SEM (cell line): ENCODE measurements around a stretch of chr2.

DNA sequence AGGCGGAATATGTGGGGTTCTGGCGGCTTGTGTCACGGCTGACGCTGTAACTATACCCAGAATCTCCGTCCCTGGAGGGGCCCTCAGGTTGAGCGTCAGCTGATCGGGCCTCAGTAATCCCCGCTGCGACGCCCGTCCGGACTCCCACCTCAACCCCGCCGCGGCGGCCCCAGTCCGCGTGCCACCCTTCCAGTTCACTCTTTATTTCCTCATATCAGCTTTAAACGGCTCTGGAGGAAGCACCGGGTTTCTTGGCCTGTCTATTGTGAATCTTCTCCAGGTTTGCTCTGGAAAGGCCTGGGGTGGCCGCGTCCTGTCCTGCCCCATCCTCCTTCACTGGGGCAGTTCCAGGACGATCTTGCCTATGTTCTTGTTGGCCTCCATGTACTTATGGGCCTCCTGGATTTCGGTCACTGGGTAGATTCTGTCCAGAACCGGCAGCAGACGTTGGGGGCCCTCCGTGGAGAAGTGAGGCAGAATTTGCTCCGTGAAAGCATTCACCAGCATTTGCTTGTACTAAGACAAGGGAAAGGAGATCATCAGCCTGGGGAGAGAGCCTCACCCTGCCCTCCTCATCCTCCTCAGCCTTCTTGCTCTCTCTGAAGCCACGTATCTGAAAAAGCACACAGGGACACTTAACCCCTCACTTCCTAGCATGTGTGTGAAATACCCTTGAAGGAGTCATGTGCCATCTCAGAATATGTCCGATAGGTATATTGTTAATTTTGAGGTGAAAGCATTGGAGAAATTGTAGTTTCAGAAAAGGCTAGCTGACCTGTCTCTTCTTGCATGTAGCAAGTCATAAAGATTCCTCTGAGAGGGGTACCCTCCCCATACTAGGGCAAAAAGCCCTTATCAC is 1.3 kb upstream of the SF3B6 start:
- PRO-cap: bidirectional peak, plus-strand start at position 212 of the sequence, minus-strand start at position 207 of the sequence

DNA sequence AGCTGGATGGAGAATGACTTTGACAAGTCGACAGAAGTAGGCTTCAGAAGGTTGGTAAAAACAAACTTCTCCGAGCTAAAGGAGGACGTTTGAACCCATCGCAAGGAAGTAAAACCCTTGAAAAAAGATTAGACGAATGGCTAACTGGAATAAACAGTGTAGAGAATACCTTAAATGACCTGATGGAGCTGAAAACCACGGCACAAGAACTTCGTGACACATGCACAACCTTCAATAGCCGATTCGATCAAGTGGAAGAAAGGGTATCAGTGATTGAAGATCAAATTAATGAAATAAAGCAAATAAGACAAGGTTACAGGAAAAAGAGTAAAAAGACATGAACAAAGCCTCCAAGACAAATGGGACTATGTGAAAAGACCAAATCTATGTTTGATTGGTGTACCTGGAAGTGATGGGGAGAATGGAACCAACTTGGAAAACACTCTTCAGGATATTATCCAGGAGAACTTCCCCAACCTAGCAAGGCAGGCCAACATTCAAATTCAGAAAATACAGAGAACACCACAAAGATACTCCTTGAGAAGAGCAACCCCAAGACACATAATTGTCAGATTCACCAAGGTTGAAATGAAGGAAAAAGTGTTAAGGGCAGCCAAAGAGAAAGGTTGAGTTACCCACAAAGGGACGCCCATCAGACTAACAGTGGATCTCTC is 11.8 kb upstream of the TP53I3 start:
- PRO-cap: no peak

DNA sequence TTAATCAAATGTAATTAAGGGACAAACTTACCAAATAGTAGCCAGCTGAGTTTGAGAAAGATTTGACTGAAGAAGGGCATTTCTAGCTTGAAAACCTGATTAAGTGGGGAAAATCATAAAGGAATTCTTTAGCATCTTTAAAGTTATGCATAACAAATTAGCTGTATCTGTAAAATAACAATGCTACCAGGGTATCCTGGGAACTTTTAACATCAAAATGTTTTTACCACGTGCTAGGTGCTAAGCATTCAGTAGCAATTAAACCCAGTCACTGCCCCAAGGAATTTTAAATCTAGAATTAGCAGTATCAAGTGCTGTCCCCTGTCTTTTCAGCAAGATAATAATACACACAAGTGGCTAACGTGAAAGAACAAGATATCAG is 56.6 kb downstream of the ITSN2 start:
- PRO-cap: no peak

DNA sequence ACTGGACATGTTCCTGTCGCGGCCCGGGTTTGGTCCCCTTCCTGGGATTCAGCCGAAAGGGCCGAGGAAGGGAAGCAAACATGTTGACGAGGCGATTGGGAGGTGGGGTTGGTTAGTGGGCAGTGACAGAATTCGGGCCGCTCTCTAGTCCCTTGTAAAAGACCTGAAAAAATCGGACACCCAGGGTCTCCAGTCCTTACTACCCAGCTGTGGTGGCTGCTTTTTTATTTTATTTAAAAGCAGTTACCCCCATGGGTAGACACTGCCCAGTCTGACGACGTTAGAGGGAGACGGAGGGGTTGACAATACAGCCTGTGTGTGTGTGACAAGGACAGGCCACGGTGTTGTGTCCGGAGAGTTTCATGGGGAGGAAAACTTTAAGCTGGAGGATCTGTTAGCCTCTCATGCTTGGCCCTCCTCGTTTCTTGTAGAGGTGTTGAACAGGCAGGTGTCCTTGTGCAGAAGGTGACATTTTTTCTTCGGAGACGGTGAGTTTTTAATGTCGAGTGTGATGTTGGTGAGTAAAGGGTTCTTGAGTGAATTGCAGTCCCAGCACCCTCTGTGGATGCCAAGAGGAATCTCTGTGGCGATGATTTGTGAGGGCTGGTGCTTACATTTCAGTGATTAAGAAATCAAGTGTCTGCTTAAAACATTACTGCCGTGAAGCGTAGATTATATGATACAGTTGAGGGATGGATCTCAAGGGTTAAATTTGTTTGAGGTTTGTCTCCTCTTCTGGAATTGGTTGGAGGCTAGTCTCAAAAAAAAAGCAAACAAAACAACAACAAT is 1.3 kb downstream of the NCOA1 start:
- PRO-cap: no peak

GRCh38 chr2:24542973-24543800 is 52.1 kb downstream of the NCOA1 start:
- PRO-cap: no peak

- PRO-cap: no peak
Measured at GRCh38 chr2:24554014-24554624, 63.1 kb downstream of the NCOA1 start.

DNA sequence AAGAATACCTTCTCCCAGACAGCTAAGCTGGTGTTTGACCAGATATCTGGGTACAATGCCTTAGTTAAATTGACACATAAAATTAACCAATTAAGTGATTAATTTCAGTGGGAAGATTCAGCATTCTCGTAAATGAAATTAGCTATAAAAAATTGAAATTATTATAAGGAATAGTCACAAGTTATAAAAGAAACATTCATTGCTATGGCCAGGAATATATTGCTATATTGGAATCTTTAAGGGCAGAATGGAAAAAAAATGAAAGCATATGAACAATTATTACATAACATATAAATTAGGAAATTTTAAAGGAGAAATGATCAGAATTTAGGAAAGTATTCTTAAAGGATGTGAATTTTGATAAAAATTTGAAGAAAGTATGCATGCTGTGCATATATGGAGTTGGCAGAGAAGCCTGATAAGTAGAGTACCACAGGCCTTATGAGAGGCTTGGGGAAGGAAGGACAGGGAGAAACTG is 107.1 kb downstream of the NCOA1 start:
- PRO-cap: no peak

DNA sequence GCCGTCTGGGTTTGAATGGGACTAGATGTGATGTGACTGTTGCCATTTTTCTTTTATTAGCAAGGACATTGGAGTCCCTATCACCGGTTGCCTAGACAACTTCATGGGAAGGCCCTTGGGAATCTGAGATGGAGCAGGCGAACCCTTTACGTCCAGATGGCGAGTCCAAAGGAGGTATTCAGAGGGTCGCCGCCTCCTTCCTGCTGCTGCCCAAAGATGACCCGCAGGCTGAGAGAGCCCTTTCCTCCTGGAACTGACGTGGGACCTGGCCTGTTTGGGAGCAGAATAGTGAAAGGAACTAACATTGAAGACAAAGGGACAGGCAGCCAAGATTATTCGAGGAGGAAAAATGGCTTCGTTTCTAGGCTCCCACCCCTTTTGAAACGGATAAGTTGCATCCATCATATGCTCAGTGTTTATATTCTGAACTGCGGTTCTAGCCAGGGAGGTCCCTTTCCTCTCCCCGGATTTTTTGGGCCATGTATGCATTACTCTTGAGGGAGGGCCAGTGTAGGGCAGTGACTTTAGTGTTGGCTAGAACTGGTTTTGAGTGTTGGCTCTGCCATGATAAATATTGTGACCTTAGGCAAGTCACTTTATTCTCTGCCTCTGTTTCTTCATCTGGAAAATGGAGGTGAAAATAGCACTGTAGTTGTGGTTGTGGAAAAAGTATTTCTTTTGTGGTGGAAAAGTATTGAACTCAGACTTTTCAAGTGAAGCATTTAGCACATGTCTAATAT is 737 bp downstream of the CENPO start:
- PRO-cap: bidirectional peak, plus-strand start at position 419 of the sequence, minus-strand start at position 354 of the sequence

GRCh38 chr2:24819527-24820347 is 26.5 kb downstream of the CENPO start:
- PRO-cap: no peak

DNA sequence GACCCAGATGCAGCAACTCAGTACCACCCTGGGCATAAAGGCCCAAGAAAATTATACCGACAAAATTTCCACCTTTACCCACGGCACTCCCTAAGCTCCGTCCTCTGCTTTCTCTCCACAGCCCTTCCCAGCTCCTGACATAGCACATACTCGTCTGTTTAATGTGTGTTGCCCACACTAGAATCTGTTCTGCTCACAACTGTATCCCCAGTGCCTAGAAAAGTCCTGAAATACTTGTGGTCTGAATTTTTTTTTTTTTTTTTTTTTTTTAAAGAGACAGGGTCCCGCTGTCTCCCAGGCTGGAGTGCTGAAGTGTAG is 62.3 kb downstream of the ADCY3 start:
- PRO-cap: no peak

- PRO-cap: no peak
Measured at GRCh38 chr2:24871889-24872460, 48.1 kb downstream of the ADCY3 start.

DNA sequence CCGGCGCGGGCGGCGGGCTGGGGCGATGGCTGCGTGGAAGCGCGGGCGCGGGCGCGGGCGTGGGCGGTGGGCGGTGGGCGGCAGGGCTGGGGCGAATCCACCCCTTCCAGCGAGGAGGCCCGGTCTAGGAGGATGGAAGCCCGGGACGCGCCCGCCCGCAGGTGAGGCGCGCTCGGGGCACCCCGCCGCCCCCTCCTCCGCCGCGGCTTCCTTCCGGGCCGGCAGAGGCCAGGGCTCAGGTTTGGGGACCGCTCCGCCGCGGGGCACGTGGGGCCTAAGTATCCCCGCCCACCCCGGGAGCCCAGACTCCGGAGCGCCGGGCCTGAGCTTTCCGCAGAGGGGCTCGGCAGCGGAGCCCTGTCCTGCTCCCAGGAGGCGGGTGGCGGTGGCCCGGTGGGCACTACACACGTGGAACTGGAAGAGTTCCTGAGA is 391 bp upstream of the ADCY3 start:
- PRO-cap: bidirectional peak, plus-strand start at position 334 of the sequence, minus-strand start at position 212 of the sequence

GRCh38 chr2:25251661-25252300 is 83.4 kb upstream of the POMC start:
- PRO-cap: bidirectional peak, plus-strand start at chr2:25252008, minus-strand start at chr2:25251727; bidirectional peak, plus-strand start at chr2:25252175, minus-strand start at chr2:25252107; bidirectional peak, plus-strand start at chr2:25252476, minus-strand start at chr2:25252236

- PRO-cap: no peak
Measured at GRCh38 chr2:25372431-25373016, 30.8 kb upstream of the DNMT3A start.

DNA sequence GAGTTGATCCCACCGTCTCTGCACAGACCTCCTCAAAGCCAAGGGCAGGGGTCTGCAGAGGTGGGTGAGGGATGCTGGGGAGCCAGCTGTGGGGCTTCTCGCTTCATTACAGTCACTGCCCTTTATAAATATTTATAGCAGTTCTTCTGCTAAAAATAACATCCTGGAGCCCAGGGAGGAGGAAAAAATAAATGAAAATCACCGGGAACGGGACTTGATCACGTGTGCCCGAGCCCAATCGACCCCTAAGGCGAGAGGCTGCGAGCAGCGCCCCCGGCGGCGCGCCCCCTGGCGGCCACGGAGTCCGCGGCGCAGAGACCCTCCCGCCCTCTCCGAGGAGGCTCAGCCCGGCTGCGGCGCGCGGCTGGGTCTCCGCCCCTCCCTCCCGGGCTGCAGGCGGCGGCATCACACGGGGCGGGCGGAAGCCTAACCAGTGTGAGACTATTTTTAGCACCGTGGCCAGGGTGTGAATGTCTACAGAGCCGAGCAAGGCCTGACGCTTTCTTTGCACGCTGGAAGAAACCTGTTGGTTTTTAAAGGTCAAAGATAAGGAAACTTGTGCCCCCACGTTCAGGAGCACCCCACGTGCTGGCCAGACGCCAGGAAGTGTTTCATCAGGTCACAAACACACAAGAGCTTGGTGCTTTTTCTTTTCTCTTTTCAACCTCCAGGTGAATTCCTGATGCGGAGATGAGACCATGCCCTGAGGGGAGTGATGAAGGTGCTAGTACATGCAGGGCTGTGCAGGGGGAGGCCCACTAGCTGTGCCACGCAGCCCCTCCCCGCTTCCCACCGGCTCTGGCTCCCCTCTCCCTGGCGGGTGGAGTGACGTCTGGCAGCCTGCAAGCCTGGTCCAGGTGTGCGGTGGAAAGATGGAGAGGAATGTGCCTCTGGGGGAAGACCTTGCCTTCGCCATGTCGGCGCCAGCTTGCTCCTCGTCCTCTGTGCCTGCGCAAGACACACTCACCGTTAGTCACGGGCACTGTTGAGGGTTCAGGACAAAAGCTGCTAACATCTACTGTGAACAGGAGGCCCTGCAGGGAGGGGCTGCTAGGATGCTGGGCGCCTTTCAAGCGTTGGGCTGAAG is 35.2 kb upstream of the DNMT3A start:
- PRO-cap: unidirectional peak, plus-strand start at position 467 of the sequence

GRCh38 chr2:25419358-25419905 is 77.7 kb upstream of the DNMT3A start:
- PRO-cap: no peak

DNA sequence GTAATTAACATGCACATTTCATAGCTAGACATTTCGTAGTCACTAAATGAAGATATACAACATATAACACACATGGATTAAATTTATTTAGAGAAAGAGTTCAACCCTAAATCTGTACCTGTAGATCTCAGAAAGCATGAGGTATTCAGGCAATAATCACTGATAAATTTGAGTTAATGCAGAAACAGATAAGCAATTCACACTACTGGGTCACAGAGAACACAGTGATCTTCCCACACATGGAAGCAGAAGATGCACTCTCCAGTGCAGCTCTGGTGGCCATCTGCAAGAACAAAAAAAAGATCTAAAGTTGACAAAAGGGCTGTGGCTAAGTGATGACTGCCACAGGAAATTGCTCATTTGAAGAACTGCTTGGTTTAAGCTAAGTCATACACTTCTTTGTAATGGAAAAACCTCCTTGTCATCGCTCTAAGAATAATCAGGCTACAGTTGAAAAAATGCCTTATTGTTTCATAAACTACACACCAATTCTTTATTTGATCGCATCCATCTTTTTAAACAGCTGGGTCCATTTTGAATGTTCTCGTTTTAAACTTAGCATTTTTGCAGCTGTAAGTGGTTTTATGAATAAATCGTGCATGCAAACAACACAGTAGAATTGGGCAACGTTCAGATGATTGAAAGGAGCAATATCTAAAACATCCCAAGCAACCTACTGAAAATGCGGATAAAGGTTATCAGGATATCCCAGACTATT is 115.1 kb downstream of the DTNB start:
- PRO-cap: bidirectional peak, plus-strand start at position 476 of the sequence, minus-strand start at position 293 of the sequence

DNA sequence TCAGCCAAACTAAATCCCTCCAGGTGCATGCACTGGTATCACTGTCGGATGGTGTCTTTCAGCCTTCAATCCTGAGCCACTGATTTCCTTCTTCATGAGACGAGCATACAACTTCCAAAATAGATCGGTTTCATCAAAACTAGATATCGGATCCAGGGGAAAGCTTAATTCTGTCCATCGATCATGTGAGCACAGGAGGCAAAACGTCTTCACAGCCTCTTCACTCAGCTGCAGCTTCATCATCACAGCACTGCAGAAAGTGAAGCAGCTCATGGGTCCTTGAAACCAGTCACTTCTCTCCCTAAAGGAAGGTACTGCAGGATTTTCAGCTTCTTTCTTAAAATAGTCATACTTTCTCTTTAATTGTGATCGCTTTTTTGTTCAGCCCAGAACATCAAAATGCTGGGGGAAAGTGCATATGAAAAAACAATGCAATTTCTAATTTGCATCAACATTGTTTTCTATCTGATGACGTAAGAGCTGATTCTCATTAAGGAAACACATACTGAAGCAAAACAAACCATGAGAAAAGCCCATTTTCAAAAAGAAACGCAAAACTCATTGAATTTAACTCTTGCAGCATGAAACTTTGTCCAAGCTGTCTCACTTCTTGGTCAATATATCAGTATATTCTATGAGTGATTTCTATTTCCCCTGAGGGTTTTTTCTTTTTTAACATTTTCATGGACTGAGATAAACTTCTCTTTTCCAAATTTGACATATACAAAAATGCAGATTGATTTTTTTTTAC is 80.4 kb downstream of the DTNB start:
- PRO-cap: no peak

DNA sequence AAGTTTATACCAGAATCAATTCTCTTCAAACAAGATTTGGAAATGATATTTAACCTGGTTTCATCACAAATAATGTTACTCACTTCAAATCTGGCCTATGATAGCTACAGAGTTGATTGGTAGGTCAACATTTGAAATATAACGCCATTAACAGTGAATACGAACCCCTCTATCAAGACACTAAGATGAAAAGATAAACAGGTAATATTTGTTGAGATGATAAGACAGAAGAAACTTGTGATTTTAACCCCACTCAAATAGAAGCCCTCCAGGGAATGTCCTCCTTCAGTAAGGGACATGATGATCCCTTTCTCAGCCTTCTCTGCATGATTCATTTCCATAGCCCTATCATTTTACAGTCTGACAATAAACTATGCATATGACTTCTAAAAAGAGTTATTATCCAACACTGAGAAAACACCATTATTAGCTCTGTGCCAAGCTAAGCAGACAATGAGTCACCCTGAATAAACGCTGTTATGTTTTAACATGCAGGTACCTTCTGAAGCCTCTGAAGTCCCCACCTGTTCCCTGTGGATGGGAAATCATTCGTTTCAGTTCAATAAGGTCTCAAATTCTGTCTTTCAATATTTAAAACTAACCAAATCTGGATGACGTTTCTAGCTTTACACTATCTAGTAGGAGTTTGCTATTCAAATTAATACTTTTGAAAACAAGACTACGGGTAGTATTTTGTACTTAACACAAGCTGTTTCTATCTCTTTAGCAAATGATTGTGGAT is 54.7 kb downstream of the DTNB start:
- PRO-cap: no peak

- PRO-cap: no peak
Measured at GRCh38 chr2:25650257-25650643, 23.1 kb downstream of the DTNB start.